Myometrial cell (primary cell): ENCODE data around the gene CFAP90.

DNA sequence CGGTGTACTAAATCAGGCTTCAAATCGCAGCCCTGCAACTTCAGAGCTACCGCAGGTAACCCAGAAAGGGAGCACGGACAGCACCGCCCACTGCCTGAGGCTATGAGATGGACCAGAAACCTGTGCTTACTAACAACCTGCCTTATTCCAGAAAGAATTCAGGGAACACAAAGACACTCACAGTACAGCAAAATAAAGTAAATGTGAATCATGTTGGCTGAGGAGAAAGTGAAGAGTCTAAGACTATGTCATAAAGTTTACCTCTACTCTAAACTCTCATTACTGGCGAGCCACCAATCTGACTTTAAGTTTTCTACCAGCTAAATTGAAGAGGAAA, 106.0 kb upstream of the LPCAT1 start:
- RAMPAGE, long total RNA = no peak

- RAMPAGE, long total RNA = no peak
These were observed 74.6 kb downstream of the MRPL36 start for GRCh38 chr5:1724857-1725636.

- RAMPAGE, long total RNA = no peak
These were observed 12.6 kb downstream of the NDUFS6 start for GRCh38 chr5:1813778-1814306.

DNA sequence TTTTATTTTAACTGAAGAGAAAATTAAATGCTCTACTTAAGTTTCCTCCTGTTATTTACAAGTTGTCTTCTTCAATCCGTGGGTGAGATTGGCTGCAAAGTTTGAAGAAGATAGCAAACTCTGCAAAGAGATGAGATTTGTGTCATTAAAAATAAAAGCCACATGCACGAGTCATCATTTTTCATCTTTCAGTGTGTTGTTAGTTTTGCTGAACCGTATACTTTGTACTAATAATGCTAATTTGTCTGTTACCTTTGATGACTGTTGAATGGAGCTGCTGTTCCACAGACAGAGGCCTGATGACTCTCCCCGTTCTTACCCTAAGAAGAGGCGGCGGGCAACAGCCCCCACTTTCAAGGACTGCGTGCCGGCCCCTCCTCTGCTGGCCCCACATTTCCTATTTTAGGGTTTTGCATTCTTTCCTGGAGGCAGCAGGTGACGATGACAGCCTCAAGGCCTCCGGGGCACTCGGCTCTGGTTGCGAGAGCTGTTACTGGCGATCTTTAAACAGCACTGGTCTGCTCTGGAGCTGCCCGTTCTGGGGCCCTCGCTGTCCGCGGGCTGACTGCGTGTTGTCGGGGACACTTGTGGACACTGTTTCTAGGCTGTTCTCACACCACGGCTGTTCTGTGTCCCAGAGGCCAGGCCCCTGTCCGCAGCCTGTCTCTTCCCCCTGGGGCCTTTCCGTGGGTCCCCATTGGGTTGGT, 35.1 kb downstream of the NDUFS6 start:
- RAMPAGE, long total RNA = no peak

DNA sequence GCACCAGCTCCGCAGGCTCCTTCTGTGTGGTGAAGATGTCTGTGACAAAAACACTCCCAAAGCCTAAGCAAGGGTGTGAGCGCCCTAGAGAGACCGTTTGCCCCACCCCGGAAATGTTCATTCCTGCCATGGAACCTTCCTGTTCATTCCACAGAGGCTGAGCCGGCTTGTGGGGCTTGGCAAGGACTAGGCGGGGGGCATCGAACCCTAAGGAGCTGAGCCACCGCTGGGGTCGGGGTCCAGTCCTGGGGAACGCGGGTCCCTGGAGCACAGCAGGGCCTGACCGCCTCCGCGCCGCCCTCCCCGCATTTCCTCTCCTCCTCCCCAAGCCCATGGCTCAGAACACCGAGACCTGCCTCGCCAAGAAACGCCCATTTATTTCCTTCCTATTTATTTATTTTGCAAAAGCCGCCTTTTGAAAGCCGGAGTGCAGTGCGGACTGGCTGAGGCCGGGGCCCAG, 228.8 kb upstream of the IRX4 start:
- RAMPAGE, long total RNA = no peak

GRCh38 chr5:2266937-2267272, 384.2 kb upstream of the IRX4 start:
- RAMPAGE, long total RNA = no peak

GRCh38 chr5:2739073-2740413, 11.9 kb downstream of the IRX2 start:
- RAMPAGE, long total RNA = no peak

- RAMPAGE, long total RNA = no peak
These were observed 352.0 kb upstream of the IRX2 start for GRCh38 chr5:3103457-3103882.

GRCh38 chr5:3606241-3606778, 10.7 kb downstream of the IRX1 start:
- RAMPAGE, long total RNA = no peak

GRCh38 chr5:5457034-5457638, 34.7 kb downstream of the ICE1 start:
- RAMPAGE, long total RNA = no peak

GRCh38 chr5:5494810-5495149, 72.3 kb downstream of the ICE1 start:
- RAMPAGE, long total RNA = no peak

- RAMPAGE, long total RNA = no peak
These were observed 150.1 kb downstream of the ICE1 start for GRCh38 chr5:5572279-5573289.

DNA sequence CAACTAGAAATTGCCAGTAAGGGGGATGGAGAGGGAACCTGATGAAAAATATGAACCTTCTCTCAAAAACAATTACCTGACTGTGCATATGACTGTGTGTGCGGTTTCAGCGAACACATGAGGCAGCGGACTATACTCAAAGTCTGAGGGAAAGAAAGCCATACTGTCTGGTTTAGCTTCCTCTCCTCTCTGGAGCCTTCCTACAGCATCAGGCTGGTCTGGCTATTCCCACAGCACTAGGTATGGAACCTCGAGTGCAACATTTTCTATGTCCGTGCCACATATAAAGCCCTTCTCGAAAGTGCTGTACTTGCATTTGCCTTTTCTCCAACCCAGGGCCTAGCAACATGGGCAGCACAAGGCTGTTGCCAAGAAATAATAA, 890 bp downstream of the MED10 start:
- RAMPAGE, long total RNA = no peak

DNA sequence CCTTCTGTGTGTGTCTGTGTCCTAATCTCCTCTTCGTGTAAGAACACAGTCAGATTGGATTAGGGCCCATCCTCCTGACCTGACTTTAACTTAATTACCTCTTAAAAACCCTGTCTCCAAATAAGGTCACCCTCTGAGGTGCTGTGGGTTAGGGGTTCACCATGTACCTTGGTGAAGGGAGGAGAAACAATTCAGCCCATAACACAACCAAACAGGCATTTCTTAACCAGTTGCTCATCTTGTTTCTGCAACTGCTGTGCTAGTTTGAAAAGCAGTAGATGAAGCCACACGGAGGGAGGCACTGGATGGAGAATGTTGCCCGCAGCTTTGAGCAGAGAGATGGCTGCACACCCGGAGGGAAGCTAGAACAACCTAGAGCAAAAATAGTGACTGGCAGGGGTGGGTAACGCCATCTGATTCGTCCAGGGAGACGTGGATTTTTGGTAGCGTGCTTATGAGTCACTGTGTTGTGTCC, 5.7 kb downstream of the UBE2QL1 start:
- RAMPAGE, long total RNA = no peak

DNA sequence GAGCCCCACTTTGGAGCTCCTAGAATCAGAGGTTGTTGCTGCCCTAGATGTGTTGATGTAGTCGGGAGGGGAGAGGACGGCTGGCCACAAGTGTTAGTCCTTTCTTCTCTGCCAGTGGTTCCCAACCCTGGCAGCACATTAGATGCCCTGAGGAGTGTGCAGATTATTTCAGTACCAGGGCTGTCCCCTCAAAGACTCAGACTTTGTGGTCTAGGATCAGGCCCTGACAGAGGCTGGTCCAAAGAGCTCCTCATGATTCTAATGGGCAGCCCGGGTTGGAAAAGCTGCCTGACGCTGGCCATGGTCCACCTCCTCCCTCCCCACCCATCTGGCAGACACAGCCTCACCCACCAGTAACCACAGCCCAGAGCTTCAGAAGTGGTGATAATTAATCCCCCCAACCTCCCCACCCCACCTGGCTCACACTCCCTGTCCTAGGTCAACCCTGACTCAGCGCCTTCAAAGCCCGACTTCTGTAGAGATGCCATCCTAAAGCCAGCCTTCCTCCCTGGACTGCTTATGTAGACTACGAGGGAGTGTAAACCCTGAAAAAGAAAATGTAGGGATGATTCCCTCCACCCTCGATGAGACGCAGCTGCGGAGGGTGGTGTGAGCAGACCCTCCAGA, 6.9 kb downstream of the UBE2QL1 start:
- RAMPAGE, long total RNA = no peak

DNA sequence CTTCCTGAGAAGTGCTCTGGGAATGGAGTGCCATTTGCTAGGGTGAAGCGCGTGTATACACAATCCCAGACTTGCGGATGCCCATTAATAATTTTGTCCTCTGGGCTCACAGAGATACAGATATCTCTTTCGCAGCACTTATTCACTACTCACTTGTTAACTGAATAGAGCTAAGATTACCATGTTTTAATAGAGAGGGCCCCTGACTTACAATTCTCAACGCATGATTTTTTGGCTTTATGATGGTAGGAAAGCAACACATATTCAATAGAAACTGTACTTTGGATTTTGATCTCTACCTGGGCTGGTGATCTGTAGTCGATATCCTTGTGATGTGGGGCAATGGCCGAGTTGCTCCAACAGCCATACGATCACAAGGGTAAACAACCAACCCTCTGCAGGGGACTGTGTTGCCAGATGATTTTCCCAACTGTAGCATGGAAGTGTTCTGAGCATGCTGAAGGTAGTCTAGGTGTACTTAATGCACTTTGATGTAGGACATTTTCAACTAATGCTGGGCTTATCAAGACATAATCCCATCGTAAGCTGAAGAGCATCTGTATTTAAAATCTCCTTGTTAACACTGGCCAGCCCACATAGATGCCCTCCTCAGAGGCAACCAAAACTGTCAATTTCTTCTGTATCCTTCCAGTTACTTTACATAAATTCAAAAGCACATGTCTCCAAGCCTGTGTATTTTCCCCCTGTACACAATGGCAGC, 36.4 kb downstream of the NSUN2 start:
- RAMPAGE, long total RNA = no peak

DNA sequence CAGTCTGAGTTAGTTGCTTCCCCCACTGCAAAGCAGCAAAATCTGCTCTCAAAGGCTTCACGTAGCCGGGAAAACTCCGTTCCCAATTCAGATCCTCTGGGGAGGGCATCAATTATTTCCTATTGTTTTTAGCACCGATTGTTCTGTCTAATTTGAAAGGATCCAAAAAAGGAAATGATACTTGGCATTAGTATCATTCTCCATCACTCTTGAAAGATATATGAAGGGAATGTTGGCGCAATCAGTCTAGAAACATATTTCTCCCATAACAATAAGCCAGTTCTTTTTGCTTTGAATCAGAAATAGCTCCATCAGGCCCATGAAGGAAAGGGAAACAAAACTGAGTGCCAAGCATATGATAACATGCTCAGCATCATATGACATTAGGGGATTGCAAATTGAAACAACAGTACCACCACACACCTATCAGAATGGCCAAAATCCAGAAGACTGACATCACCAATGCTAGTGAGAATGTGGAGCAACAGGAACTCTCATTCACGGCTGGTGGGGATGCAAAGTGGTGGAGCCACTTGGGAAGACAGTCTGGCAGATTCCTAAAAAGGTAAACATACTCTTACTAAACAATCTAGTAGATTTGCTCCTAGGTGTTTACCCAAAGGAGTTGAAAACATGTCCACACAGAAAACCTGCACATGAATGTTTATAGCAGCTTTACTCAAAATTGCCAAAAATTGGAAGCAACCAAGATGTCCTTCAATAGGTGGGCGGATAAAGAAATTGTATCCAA, 39.9 kb downstream of the SRD5A1 start:
- RAMPAGE, long total RNA = no peak

DNA sequence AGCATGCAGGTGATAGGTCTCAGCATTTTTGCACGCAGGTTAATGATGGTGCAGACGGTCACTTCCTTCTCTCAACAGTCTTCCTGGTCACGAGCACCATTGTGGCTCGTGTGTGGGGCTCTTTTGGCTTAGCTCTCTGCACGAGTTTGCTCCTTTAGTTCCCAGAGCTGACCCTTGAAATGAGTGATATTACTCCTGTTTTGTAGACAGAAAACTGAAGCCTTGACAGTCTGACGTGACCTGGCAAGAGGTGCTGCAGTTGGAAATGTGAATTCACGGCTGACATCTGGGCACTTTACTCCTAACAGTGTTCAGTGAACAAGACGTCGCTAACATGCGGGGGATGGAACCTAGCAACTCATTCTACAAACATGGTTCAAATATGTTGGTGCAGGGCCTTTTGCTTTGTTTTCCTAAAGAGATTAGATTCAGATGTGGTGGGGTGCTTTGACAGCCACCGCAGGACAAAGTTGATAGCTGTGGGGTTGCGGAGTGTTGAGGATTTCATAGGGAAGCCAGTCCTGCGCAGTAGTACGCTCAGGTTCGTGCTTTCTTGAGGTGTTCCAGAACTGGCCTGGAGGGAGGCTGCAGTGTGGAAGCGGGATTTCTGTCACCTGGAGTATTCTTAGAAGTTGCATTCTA, 10.2 kb downstream of the TENT4A start:
- RAMPAGE, long total RNA = no peak

DNA sequence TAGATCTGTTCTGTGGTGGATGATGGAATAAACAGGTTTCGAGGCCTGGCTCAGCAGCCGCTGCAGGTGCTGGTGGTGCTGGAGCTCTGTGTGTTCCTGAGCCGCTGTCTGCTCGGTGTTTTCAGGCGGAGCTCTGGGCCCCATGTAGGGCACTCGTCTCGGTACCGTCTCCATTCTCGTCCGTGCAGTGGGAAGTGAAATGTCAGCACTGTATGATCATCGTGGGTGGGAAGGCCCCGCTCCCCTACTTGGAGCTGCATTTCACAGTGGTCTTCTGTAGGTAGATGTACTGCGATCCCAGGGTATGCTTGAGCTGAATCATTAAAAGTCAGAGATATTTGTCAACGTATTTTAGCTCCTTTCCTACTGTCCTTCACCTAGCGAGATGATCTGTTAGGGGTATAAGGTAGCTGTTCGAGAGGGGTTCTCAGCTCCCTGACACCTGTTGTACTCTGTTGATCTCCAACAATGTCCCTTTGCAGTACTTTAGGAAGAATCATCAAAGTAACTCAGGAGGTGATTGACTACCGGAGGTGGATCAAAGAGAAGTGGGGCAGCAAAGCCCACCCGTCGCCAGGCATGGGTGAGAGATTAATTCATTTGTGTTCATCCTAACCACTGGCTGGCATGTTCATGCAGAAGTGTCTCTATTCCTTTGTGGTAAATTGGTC, 36.0 kb downstream of the TENT4A start:
- RAMPAGE, long total RNA = no peak

- RAMPAGE, long total RNA = no peak
These were observed at the start of gene CFAP90 for GRCh38 chr5:7850651-7851400. CFAP90 (minus strand) TSS chr5:7851133.